Neural progenitor cell (in vitro differentiated cells): ENCODE results near the genes FOXE1 and TRMO.

GRCh38 chr9:97852847-97853539 lies at the start of gene FOXE1:
FOXE1 (plus strand) TSS chr9:97853226.
- RAMPAGE, long total RNA = no peak

- RAMPAGE, long total RNA = no peak
These were observed 1.3 kb downstream of the FOXE1 start for GRCh38 chr9:97854307-97854826.

DNA sequence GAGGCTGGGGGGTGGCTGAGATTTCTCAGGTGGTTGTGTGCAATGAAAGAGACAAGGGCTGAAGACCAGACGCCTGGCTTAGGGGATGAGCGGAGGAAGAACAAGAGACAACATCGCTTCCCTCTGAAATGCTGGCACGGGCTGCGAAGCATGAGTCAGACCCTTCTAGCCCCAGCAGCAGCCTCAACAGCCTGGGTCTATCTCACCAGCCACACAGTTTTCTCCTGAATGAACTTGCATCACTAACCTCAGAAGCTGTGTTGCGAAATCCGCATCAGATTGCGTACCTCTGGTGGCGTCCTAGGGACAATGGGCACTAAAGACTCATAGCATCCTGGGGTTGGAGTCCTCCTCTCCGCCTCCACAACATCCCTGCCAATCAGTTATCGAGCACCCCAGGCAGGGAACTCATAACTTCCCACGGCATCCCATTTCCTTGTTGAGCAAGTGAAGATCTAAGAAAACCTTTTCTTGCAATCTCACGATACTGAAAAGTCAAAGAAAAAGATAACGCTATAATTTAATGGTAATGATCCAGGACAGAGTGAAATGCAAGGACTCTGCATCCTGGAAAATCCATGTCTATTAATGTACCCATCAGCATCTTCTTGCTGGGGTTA lies 23.8 kb downstream of the FOXE1 start:
- RAMPAGE, long total RNA = no peak

- RAMPAGE, long total RNA = no peak
These were observed 17.6 kb downstream of the TRMO start for GRCh38 chr9:97904697-97905146.

- RAMPAGE, long total RNA = start-site peak on the minus strand at chr9:97922489-97922533, 16 and 51 reads in 2 replicates
These were observed at the start of gene TRMO for GRCh38 chr9:97921881-97922829. TRMO (minus strand) TSS chr9:97922500.

- RAMPAGE, long total RNA = no peak
These were observed 1.7 kb upstream of the TRMO start for GRCh38 chr9:97923710-97924626.

DNA sequence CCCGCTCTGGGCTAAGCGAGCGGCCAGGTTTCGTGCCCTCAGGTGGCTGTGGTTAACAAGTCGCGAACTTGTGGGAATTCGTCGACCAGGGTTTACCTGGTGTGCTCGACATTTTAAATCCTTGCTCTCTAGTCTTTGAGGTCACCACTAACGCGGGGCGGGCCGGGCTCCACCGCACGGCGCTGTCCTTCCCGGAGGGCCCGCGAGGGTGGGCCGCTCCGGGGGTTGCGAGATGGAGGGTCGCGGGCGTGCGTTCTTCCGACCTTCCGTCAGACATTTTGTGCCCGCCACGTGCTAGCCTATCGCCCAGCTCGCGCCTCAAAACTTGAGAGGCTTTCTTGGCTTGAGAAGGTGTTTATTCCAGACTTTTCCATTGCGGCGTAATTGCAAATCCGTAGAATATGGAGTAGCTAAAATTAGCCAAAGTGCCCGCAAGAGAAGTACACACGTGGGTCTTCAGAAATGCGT lies 2.1 kb downstream of the ANP32B start:
- RAMPAGE, long total RNA = no peak

DNA sequence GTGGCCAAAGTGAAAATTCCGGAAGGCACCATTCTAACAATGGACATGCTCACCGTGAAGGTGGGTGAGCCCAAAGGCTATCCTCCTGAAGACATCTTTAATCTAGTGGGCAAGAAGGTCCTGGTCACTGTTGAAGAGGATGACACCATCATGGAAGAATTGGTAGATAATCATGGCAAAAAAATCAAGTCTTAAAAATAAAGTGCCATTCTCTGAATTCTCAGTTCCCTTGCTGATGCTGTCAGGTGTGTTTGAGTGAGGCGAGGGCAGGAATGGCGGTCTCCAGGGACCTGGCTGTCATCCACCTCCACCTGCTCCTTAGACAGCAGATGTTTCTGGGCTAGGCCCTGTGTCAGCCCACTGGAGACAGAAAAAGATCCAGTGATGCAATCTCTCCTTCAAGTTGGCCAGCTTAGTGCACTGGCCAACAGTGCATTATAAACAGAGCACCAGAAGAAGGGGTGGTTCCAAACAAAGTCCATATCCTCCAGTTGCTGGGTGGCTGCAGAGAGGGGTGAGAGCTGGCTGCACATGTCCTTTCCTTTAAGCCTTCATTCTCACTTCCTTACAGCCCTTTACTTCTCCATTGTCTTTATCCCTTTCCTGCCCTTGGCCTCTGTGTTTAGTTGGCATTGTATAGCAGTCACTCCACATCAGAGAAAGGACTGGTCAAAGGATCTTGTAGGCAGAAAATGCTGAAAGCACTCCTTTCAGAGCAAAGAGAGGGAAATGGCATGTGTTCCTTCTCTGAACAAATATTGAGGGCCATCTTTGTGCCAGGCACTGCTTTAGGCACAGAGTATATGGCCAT lies 26.5 kb downstream of the NANS start:
- RAMPAGE, long total RNA = no peak

GRCh38 chr9:98084175-98085034 lies 27.9 kb downstream of the NANS start:
- RAMPAGE, long total RNA = no peak

DNA sequence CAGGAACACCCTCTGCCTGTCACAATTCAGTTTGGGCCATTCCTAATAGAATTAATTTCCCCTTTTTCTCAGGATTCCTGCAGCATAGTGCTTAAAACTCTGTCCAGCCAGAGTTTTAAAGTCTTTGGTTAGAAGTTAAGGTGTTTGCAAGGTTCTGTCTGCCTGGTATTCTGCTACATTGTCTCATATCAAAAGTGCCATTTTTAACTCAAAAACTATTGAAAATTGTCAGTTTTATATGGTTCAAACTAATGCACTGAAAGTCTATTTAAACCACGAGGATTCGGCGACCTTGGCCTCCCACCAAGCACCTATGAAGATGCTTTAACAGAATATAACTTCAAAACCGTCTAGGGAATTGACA lies 29.0 kb downstream of the NANS start:
- RAMPAGE, long total RNA = no peak

- RAMPAGE, long total RNA = no peak
These were observed 17.2 kb downstream of the TRIM14 start for GRCh38 chr9:98101679-98102324.

- RAMPAGE, long total RNA = no peak
These were observed 9.1 kb downstream of the TRIM14 start for GRCh38 chr9:98109897-98110435.

DNA sequence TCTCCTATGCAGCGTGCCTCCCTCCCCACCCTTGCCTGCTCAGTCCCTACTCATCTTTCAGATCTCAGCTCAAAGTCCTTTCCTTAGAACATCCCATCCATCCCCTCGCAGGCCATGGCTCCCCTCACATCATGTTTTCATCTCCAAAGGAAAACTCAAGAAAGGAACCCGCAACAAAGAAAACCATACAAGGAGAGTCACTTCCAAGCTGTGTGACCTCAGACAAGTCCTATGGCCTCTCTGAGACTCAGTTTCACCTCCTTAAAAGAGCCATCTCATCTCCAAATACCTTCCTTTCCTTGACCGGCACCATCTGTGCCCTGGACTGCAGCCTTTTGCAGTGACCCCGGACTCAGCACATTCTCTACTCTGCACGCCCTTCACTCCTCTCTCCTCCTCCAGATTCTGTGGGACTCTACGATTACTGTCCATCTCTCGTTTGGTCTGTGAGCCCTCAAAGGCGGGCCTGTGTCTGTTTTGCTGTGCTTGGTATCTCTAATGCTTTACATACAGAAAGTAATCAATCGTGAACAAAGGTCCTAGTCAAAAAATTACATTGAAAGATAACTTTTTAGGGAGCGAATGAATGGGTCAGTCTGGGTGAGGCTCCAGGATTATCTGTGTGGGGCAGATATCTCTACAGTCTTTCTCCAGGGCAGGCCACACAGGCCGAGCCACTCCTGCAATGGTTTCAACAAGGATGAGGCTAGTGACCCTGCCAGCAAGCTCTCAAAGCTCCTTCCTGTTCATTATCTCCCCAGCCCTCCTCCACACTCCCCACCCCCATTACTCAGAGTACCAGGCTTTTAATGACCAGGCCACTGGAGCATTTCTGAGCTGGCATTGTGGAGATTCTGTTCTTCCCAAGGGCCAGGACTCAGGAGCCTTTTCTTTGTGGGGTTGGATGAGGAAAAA lies 10.5 kb downstream of the CORO2A start:
- RAMPAGE, long total RNA = no peak

GRCh38 chr9:98214918-98215367 lies 22.5 kb upstream of the CORO2A start:
- RAMPAGE, long total RNA = no peak

DNA sequence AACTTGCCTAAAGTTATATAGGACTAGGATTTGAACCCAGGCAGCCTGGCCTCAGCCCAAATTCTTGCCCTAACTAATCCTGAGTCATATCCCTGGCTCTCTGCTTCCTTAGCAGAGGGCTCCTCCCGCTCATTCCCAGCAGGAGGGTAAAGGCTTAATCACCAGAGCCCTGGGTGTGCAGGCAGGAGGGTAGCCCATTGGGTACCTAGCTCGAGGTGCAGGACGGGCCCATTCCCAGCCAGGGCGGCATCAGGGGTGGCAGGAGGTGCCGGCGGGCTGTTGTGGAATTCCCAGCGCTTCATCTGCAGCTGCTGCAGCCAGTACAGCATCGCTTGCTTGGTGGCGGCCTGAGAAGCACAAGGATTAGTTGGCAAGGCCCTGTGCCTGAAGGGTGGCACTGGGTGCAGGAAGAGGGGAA lies 3.9 kb downstream of the TBC1D2 start:
- RAMPAGE, long total RNA = no peak

GRCh38 chr9:98375084-98375658 lies 119.7 kb upstream of the TBC1D2 start:
- RAMPAGE, long total RNA = no peak

- RAMPAGE, long total RNA = no peak
These were observed 152.8 kb downstream of the GABBR2 start for GRCh38 chr9:98555764-98556429.

- RAMPAGE, long total RNA = no peak
These were observed 1.0 kb downstream of the ANKS6 start for GRCh38 chr9:98795062-98795980.

DNA sequence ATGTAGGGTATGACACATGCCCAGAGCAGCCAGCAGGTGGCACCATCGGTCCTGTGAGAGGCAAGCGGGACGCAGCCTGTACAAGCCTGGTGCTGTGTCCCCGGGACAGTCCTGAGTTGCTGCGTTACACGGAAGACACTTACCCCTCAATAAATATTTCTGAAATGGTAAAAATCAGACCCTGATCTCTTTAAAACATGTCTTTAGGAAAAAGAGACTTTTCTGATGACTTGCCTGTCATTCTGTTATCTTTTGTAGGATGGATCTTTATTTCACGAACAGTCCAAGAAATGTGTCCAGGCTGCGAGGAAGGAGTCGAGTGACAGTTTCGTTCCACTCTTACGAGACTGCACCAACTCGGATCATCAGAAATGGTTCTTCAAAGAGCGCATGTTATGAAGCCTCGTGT lies 41.2 kb downstream of the GALNT12 start:
- RAMPAGE, long total RNA = no peak

DNA sequence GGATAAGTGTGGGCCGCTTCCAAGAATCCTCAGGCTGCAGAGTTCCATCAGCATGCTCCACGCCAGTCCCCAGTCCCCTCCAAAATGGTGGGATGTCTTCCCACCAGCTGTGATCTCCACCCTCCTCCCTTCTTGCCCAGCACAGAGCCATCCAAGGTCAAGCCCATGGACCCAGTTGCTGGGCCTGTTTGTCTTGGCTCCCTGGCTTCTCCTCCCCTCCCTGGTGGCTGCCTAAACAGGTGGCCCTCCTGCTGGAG lies 33.4 kb downstream of the COL15A1 start:
- RAMPAGE, long total RNA = no peak